Hematopoietic multipotent progenitor cell (in vitro differentiated cells): ENCODE data around the gene IFT20.

- CAGE, long polyA plus RNA, result no peak
Observed at GRCh38 chr17:28331979-28332323, 3.3 kb downstream of the IFT20 start.

GRCh38 chr17:28335265-28335905 lies at the start of gene IFT20:
TSS of gene IFT20 (minus strand) at chr17:28335472.
- CAGE, long polyA plus RNA, result start-site peak on the minus strand at chr17:28335389-28335472, 1,608 reads

- CAGE, long polyA plus RNA, result no peak
Observed at GRCh38 chr17:28344947-28346035, 9.7 kb downstream of the TNFAIP1 start.

DNA sequence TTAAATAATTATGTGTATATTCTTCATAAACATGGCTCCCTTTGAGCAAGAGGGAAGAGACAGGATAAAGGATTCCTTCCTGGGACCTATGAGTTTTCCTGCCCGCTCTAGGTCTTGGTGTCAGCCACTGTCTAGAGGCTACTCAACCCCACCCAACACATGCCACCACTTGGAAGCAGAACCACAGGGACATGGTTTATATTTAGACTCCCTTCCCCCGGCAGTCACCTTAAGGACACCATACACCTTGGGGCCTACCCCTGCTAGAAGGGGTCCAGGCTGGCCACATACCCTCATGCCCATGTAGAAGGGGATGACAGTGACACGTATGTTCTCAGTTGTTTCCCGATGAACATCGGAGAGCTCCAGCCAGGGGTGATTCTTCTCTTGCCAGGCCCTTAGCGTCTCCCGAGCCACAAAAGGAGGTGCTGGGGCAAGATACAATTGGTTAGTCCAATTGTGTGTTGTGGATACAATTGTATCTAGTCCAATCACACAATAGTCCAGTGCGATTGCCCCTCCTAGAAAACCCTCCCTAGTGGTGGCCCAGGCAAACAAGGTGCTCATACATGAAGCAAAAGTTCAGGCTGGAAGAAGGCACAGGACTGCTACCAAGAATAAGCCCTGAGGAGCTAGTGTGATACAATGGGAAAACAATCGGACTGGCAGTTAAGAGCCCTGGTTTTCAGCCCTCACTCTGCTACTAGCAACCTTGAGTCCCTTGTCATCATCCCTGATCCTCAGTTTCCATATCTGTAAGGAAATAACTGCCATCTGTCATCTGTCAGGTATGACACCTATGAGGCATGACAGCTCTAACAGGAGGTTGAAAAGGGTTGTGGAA lies 5.7 kb downstream of the POLDIP2 start:
- CAGE, long polyA plus RNA, result no peak

DNA sequence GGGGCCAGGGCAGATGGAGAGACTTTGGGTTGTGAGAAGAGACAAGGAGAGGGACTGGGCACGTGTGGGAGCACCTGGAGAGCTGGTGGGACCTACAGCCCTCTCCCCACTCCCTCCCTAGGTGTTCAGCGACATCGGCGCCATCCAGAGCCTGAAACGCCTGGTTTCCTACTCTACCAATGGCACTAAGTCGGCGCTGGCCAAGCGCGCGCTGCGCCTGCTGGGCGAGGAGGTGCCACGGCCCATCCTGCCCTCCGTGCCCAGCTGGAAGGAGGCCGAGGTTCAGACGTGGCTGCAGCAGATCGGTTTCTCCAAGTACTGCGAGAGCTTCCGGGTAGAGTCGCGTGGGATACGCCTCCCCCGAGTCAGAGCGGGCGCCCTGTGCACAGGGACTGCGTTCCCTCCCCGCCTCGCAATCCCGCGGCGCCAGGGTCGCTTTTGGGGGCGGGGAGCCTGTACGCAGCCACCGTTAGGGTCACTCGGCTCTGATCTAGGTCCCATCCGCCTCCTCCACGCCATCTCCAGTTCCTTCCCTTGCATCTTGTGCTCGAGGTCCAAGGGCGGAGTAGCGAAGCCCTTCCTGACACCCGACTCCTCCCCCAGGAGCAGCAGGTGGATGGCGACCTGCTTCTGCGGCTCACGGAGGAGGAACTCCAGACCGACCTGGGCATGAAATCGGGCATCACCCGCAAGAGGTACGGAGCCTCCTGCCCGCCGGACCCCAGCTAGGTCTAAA lies 12.9 kb downstream of the SARM1 start:
- CAGE, long polyA plus RNA, result start-site peak on the plus strand centred at position 464 of the sequence, 245 bp wide, 441 reads

DNA sequence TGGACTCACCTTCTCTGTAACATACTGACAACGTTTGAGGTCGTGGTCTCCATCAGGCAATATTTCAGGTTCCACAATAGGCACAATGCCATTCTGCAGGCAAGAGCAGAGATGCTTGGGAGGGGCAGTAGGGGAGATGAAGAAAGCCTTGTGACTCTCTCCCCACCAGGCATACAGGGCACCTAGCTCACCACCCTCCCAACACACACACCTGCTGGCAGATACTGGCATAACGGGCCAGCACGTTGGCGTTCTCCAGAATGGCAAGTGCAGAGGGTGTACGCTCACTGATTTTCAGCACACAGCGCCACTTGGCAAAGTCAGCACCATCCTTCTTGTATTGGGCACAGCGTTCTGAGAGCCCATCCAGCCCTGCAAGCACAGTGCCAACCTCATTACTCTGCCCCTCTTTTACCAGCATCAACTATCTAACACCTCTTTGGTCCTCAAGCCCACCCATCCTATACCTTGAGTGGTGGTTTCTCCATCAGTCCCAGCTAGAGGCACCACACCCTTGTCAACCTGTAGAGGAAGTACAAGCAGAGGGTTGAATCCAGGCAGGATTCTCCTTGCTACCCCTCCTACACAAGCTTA lies 2.1 kb downstream of the ALDOC start:
- CAGE, long polyA plus RNA, result no peak

- CAGE, long polyA plus RNA, result no peak
Observed at GRCh38 chr17:28599335-28600413, 849 bp upstream of the SPAG5 start.

- CAGE, long polyA plus RNA, result no peak
Observed at GRCh38 chr17:28626307-28627377, 12.7 kb upstream of the RSKR start.

GRCh38 chr17:28639164-28640247 lies 5.5 kb downstream of the BLTP2 start:
- CAGE, long polyA plus RNA, result no peak

DNA sequence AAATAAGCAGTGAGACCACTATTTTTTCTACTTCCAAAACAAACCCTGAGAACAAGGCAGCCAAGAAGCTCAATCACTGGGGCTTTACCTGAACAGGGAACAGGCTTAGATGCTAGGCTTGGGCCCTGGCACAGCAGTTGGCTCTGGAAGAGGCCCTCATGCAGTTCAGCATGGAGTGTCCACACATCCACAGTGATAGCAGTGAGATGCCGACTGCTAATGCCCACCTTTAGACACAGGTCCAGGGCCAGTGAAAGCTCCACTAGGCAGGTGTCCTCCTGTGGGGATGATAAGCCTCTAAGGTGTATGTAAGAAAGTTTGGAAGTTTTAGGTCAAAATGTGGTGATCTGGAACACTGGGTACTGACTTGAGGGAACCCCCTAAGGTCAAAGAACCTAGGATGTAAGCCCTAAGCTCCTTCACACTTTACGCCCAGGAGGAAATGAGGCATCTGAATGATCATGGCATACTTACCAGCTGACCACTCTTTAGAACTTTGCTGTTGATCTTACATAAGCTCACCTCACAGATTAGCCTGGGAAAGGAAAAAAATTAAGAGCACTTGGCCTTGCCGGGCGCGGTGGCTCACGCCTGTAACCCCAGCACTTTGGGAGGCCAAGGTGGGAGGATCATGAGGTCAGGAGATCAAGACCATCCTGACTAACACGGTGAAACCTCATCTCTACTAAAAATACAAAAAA lies 3.0 kb downstream of the BLTP2 start:
- CAGE, long polyA plus RNA, result no peak

DNA sequence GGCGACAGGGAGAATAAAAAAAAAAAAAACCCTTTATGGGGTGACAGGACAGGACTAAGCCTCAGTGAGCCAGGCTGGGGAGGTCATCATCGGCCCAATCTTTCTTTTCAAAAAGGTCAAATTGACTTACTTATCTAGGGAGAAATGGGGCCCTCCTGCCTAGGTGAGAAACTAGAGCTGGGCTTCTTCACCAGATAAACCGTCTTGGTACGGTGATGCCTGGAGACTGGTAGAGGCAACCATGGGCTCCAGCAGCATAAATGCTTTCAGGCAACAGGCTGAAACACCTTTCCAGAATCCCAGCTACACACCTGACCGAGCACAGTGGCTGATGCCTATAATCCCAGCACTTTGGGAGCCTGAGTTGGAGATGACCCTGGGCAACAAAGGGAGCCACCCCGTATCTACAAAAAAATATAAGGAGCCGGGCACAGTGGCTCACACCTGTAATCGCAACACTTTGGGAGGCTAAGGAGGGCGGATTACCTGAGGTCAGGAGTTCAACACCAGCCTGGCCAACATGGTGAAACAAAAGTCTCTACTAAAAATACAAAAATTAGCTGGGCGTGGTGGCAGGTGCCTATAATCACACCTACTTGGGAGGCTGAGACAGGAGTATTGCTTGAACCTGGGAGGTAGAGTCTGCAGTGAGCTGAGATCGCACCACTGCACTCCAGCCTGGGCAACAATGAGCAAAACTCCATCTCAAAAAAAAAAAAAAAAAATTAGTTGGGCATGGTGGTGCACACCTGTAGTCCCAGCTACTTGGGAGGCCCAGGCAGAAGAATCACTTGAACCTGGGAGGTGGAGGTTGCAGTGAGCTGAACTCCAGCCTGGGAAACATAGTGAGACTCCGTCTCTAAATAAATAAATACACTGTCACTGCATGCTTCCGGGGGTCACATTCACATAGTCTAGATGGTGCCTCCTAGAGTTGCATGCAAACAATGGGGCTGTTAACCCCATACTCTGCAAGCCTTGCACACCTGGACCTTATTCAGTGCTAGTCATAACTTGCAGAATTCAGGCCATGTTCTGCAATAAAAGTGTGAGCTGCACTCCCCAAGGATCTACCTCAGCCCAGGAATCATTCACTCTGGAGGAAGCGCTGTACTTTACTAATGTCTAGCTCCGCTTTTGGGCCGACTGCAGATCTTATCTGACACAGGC lies 8.1 kb downstream of the TRAF4 start:
- CAGE, long polyA plus RNA, result no peak

GRCh38 chr17:28896564-28897553 lies 674 bp downstream of the FLOT2 start:
- CAGE, long polyA plus RNA, result no peak

DNA sequence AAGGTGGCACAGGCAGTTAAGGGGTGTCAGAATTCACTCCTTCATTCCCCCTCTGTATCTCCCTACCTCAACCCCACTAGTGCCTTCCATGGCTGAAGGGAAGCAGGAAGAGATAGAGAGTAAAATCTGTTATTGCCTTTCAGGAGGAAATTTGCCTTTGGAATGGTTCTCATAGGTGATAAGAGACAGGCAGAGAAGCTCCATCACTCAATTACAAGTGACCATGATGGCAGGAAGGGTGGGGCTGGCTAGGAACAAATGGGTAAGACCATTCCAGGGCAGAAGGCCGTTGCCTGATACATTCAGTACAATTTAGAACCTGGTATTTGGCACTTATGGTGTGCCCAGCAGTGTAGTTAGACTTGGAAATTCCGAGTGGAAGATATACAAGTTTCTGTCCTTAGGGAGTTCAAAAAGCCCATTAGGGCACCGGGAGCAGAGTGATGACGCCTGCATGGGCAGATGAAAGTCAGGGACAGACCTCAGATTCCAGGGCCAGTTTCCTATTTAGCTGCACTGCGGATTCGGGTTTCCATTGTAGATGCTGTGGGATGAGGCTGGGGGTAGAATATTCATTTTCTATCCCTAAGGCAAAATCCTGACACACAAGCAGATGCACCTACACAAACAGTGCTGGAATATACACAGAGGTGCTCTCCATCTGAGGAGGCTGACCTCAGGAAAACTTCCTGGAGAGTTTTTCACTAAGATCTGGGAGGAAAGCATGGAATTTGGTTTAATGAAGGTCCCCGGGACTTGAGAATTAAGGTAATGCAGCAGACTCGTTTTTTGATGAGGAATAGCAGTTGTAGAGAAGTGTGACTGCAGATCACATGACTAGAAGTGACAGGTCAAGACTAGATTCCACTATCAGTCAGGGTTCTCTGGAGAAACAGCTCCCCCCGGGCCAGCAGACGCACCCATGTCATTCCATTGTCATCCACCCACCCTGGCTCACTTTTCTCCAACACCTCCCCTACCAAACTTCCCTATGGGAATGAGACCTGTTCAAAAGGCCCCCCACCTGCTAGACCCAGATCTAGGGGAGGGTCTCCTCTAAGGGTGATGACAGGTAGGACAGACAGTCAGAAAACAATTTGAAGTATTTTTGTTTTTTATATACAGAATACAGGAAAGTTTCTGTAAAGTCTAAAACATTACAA lies 1.7 kb upstream of the DHRS13 start:
- CAGE, long polyA plus RNA, result no peak

DNA sequence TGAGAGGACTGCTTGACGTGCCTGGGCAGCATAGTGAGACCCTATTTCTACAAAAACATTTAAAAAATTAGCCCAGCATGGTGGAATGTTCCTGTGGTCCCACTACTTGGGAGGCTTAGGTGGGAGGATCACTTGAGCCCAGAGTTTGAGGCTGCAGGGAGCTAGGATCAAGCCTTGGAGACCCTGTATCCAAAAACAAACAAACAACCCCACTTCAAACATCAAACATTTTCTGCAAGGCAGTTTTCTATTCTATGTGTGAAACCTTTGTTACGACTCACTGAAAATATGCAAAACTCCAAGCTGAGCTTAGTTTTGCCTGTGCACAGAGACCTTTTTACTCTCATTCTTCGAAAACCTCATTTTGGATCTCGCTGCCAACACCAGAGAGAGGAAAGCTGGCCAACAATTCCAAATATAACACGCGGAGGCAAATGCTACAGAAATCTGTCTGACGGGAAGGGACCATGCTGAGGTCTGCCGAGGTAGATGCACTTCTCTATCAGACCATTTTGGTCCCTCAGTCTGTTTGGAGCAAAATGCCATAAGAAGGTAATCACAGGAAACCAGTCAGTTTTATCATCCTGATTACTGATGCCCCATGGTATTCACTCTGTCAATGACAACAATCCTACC lies 6.2 kb downstream of the PHF12 start:
- CAGE, long polyA plus RNA, result no peak

DNA sequence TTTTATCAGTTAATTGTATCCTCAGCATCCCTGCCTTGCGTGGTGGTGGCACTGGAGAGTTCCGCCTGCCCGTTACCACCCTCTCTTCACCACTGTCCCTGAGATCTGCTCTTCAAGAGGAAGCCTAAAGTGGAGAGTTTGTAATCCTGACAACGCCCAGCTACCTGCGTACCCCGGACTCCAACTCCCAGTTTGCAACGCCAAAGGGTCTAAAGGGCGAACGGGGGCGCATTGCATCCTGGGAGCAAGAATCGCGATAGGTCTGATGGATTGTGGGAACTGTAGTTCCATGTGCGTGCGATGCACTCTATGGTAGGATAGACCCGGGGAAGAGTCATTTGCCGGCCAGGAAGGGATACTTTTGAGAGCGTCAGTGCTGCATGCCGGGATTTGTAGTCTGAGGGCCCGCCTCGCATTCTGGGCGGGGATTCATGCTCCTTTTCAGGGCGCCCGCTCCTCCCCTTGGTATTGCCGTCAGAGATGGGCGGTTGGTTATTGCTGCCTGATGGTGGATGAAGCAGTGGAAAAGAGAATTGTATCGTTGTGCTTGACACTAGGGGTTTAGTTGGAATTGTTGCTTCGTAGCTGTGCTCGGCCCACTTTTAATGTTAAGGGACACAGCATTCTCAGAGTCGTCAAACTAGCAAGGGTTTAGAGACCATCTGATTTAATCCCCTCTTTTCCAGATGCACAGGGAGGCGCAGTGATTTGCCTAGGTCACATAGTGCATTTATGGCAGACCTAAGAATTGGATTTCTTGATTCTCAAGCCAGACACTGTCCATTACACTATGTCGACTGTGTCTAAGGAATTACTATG lies 1.1 kb upstream of the PHF12 start:
- CAGE, long polyA plus RNA, result no peak

GRCh38 chr17:29054216-29054875 lies 11.4 kb downstream of the PIPOX start:
- CAGE, long polyA plus RNA, result no peak

DNA sequence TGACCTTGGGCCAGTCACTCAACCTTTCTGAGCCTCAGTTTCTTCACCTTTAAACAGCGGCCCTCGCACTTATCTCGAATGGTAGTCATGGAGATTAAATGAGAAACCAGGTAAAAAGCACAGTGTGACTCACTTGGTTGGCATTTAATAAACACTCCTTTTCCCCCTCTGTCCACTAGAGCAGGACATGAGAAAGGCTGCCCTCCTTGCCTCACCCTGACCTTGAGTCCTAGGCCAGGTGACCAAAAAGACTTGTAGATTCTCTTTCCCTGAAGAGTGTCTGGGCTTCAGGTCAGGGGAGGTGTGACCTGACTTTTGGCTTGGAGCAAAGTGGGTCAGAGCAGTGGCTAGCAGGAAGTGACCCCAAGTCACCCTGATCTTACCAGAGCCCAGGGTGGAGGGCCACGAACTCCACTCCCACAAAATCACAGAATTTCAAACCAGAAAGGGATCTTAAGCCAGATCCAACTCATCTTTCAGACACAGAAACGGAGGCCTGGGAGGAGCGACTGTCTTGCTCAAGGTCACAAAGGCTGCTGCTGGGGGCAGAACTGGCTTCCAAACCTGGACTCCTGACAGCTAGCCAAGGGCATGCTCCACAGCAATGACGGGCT lies 65.2 kb downstream of the PIPOX start:
- CAGE, long polyA plus RNA, result no peak

DNA sequence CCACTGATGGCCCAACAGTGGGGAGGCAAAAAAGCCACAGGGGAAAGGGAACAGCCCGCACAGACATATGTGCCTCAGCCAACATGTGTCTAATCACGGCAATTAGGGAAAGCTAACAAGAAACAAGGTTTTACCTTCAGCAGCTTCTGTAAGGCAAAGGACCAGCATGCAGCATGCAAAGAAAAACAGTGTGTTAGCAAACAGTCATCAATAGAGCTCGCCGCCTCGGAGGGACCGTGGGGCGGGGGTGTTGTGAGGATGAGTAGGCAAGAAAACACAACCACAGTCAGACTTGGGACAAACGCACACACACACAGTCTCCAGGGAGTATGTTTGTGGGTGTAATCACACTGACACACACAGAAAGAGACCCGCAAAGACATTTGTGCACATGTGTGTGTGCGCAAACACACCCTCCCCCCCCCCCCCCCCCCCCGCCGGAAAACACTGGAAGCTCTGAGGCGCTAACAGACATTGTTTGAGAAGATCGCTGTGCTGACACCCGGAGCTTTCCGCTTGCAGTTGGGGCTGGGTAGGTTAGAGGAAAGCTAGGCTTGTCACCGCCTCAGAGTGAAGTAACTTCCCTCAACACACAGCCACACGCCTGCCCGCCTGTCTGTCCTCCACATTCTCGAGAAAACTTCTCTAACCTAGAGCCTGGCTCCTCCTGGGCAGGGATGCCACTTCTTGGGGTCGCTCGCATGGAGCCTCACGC lies 63.7 kb downstream of the MYO18A start:
- CAGE, long polyA plus RNA, result no peak

DNA sequence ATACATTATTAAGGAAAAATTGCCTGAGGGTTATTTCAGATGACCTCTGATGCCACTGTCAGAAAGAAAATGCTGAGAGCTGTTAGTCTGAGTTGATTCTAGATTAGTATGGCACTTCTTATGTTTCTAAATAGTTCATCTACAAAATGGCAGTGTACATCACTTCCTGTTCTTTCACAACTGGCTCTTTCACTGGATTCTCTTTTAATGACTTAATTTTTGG lies 3.2 kb downstream of the TAOK1 start:
- CAGE, long polyA plus RNA, result no peak

DNA sequence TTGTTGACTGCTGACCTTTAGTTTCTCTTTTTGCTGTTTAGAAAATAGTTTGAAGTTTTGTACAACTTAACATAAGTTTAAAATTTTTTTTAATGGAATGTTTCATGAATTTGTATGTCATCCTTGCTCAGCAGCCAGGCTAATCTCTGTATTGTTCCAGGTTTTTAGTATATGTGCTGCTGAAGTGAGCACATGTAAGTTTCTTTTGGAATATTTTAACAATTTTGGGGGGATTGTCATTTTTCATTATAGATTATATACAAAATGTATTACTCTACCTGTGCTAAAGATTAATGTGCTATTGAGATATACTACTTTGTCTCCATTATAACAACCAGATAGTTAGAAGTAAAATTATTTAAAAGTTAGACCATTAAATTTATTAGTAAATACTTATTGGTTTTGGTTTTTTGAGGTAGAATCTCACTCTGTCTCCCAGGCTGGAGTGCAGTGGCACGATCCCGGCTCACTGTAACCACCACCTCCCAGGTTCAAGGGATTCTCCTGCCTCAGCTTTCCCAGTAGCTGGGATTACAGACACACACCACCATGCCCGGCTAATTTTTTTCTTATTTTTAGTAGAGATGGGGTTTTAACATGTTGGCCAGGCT lies 34.6 kb downstream of the TAOK1 start:
- CAGE, long polyA plus RNA, result no peak